ENCODE measurements around the gene TBXT.

GRCh38 chr6:163183676-163184187 lies 230.8 kb upstream of the QKI start:
- PRO-cap: no peak

- PRO-cap: no peak
Observed at GRCh38 chr6:163335462-163336159, 78.9 kb upstream of the QKI start.

- PRO-cap: no peak
Observed at GRCh38 chr6:163341425-163342250, 72.9 kb upstream of the QKI start.

DNA sequence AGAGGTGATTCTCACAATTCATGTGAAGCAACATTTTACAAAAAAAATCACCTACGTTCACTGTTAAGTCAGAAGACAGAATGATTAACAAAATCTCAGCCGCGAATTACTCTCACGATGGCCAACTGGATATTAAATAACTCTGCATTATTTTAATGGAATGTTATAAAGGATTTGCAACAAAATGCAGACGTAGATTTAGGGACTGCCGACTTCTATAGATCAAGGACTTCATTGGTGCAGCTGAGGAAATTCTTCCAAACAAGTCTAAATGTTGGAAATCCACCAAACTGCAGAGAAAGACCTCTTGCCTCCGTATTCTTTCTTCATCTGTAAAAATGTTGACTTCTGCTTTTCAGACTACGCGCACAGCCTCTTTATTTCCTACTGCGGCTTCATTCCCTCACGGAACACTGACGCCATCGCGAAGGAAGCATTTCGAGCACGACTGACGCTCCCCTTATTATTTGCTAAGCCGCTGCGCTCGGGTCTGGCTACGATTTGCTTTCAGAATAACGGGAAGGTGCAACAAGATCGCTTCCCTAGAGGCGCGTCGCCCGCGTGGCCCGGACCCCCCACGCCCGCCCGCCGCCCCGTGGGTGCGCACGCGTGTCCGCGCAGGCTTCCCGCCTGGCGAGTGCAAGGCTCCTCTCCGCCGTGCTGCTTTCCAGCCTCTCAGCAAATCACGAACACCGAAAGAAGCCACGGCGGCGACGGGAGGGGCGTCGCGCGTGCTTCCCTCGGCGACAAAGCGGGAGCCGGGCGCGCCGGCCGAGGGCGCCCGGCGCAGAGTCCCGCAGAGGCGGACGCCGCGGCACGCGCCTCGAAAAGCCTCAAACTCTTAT lies 1.4 kb upstream of the QKI start:
- PRO-cap: bidirectional peak, plus-strand start at position 749 of the sequence, minus-strand start at position 748 of the sequence

- PRO-cap: no peak
Observed at GRCh38 chr6:163424081-163424769, 9.7 kb downstream of the QKI start.

GRCh38 chr6:163482849-163483475 lies 68.4 kb downstream of the QKI start:
- PRO-cap: no peak

DNA sequence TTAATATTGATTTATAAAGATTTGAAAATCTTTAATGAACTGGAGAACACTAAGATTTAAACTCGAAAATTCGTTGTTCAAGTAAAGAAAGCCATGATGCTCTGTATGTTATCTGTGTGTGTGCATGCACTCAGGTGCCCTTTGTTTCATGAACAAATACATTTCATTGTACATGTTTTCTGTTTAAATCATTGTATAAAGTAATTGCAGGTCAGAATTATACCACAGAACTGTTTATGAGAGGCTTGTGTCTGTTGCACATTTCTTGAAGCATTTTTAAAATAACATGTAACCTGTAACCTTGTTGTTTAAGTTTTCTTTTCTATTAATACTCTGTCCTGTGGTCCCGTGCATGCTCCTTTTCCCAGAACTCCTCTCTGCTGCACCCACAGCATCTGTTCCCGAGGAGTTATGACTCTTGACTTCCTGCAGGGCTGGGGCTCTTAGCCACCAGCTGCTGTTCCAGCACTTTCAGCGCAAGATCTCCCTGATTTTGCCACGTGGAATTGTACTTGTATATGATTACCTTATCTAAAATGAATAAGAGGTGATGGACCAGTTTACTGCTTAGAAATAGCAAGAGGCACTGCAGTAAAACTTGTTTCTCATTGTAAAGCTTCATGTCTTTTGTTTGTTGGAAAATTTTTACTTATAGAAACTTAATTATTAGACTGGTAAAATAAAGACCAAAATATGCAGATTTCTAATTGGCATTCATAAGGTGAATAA lies 150.6 kb downstream of the QKI start:
- PRO-cap: no peak

DNA sequence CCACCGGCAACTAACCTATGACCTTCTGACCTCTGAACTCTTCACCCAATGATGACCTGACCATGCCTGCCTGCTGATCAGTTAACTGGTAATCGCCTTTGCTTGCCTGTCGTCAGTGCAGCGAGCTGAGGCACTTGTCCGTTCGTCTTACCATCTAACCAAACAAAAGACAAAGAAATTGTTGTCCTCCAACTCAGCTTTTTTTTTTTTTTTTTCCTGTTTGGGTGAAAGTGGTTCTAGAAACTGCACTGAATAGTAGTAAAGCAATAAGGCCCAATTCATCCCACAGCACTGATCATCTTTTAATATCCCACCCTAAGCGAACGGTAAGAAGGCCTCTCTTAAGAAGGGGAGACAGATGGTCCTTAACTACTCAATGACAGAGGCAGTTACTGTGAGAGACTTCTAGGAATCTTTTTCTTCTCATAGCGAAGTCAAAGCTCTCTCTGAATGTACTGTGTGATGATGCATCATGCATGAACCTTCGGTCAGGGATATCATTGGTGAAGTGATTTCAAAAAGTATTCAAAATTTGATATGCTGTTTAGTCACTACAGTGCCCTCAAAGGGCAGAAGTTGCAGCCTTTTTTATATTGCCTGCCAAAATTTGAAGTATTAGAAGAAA lies 156.3 kb downstream of the QKI start:
- PRO-cap: no peak

GRCh38 chr6:163661137-163661715 lies 246.7 kb downstream of the QKI start:
- PRO-cap: no peak

DNA sequence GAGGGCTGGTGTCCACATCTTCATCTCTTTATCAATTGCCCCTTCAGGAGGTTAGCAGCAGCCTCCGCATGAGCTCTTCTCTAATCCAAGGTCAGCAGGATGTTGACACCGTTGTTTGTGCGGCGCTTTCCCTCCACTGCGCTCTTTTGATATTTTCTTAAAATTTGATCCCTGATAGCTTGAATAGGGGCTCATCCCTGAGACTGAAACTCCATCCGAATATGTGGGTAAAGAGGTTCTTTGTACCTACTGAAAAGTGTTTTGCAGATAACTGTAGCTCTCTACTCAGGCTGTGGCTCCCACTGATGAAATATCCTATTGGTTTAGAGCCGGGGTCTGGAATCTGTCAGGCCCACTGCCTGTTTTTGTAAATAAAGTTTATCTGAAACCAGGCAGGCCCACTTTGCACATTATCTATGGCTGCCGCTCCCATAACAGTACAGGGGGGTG lies 362.5 kb downstream of the QKI start:
- PRO-cap: no peak

GRCh38 chr6:163941177-163941816 lies 526.8 kb downstream of the QKI start:
- PRO-cap: no peak

DNA sequence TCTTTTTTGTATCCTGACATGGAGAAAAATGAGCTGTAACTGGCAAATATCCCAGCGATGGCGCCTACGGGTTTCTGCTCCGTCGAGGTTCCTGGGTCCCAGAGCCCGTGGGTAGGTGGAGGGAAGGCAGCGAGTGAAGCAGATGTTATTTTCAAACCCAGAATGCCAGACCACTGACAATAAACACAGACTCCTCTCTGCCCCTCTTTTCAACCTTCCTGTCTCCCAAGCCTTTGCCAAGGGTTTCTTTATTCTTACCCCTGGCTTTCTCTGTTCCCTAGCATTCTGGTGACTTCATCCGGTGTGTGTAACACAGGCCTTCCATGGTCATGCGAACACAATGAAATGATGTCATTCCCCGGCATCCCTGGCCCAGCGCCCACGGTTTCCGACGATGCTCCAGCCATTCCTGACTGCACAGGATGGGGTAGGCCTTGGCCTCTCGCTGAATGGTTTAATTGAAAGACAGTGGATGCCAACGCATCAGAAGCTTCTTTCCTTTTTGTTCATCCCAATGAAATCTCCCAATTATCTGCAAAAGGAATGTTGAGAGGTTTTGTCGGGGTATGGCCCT lies 654.7 kb downstream of the QKI start:
- PRO-cap: no peak

GRCh38 chr6:164108613-164109657 lies 694.4 kb downstream of the QKI start:
- PRO-cap: no peak

DNA sequence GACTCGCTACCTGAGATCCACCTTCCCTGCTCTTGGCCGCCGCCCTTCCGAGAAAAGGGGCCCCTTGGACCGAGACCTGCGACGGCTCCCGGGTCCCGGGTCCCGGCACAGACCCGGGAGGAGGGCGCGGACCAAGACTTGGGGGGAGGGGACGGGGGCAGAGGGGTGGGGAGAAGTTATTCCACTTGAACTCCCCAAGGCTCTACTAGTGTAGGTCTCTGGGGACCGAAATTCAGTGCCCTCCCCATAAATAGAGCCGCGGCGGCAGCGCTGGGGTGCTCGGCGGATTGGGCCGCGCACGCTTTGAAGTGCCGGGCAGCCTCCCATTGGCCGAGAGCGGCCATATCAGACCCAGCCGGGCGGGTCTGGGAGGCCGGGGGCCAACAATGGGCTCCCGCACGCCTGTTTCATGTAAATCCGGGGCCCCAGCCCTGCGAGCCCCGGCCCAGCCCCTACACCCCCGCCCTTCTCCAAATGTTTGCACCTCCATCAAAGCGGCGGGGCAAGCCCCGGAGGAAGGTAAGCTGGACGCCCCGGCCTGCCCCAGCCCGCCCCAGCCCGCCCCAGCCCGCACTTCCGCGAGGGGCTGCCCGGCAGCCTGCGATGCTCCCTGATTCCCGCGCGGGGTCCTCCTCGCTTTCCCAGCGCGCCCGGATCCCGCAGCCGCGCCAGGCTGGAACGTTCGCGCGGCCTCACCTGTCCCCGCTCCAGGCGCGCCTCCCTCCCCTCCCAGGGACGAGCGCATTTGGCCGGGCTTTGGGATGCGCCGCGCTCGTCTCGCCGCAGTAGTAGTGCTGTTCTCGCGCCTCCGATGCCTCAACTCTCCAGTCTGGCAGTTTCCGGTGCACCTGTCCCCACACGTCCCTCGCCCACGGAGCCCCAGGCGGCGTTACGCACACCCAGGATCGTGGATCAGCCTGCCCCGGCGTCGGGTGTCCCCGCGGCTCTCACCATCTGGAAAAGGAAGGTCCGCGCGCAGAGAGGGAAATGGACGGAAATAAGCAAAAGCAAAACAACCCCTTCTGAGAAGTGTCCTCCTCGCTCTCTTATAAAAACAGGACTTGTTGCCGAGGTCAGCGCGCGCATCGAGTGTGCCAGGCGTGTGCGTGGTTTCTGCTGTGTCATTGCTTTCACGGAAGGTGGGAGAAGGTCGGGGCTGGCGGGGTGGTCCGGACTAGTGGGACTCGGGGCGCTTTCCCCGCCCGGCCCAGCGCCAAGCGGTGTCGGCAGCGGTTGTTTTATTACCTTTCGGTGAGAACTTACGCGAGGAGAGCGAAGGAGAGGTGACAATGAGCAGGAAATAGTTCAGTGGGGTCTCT lies at the start of gene TBXT:
Gene TBXT (minus strand): TSS at position 220 of the 1,319 bp plus-strand sequence.
- PRO-cap: no peak

DNA sequence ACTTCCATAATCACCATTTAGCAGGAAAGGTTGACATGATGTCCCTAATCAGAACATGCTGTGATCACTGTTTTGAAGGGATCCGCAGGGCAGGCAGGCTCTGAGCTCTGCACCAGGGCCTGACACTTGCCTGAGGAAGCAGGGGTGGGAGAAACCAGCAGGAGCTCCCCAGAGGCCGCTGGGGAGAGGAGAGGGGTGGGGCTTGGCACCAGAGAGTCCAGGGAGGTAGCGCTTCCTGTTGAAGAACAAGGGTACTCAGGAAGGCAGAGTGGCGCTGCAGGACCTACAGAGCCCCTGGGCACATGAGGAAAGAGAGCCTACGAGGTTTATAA lies 5.6 kb upstream of the TBXT start:
- PRO-cap: no peak

GRCh38 chr6:166297484-166298071 lies 10.6 kb downstream of the PRR18 start:
- PRO-cap: no peak

GRCh38 chr6:166305826-166306209 lies 2.4 kb downstream of the PRR18 start:
- PRO-cap: no peak

- PRO-cap: no peak
Observed at GRCh38 chr6:166306652-166307614, 1.3 kb downstream of the PRR18 start.

- PRO-cap: no peak
Observed at GRCh38 chr6:166334597-166335184, 7.7 kb downstream of the SFT2D1 start.

- PRO-cap: no peak
Observed at GRCh38 chr6:166339728-166340357, 2.5 kb downstream of the SFT2D1 start.